ENCODE measurements around a stretch of chr18.

DNA sequence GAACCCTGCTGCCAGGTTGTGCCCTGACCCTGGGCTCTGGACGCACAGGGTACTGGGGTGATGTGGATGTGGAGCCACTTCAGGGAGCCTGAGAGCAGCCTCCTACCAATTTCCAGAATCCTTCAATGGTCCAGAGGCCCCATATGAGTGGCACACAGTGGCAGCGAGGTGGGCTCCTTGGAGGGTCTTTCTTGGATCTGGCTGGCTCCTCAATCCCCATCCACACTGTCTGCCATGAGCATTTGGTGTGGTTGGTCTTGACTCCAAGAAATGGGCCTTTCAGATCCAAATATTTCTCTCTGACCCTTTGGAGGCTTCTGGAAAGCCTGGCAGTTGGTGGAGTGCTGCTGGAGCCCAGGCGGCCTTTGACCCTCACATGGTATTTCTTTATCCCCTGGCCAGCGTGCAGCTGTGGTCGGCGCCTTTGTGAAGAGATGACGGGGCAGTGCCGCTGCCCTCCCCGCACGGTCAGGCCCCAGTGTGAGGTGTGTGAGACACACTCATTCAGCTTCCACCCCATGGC lies 157.9 kb downstream of the LAMA3 start:
- RRBS, result no CpG with 5 or more reads among the region's 10 CpGs

DNA sequence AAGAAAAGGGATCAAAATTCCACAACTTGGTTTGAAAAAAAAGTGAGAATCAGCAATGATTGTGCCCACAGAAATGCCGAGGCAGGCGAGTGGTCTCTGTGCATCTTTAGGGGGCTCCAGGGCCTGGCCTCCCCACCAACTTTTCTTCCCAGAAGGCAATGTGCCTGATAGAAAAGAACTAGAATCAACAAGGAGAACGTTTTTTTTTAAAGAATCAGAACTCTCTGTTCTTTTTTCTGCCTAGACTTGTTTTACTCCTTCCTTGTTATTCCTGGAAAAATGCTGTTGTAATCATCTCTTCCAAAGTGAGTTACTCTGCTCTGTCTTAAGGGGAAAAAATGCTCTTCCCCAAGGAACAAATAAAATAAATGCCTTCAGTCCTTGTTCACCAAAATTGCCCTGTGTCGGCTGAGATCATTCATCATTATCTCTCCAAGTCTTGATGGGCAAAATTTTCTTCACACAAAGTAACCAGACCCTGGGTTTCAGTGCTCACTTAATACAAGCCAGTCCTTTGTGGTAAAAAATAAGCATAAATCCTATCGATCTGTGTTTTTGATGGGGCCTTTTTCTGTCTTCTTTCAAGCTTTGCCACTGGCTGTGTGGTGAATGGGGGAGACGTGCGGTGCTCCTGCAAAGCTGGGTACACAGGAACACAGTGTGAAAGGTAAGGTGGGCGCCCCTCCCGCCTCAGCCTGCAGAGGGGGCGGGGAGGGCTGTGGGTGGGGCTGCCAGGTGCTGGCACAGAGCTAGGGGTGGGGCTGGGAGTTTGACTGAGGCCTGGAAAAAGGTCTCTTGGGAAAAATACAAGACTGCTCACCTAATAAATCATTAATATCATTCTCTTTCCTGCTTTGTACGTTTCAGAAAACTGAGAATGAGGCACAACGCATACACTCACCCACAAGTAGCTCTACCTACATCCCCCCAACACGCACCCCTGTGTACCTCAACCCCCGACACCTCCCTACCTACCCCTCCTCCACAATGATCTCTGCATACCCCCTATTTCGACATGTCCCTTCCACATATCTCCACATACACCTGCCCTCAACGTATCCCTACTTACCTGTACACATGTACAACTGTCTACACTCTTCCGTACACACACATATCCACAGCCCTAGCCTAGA lies 130.0 kb upstream of the TTC39C start:
- RRBS, result no CpG with 5 or more reads among the region's 17 CpGs

DNA sequence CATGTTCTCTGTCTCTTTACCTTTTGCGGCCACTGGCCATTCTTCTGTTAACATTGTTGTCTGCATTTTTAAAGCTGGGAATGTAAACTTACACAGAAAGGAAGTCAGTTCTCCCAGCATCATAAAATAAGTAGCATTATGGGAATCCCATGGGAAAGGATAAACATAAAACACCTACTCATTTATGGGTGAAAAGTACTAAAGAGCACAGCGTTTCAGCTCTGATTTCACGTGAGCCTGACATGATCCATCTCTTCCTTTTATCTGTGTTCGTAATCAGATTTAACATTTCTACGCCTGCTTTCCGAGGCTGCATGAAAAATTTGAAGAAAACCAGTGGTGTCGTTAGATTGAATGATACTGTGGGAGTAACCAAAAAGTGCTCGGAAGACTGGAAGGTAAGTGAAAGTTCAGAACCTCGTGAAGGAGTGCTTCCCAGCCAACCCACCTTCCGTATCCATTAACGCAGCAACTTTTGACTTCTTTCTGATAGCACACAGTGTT lies 86.7 kb upstream of the TTC39C start:
- RRBS, result no CpG with 5 or more reads among the region's 11 CpGs

DNA sequence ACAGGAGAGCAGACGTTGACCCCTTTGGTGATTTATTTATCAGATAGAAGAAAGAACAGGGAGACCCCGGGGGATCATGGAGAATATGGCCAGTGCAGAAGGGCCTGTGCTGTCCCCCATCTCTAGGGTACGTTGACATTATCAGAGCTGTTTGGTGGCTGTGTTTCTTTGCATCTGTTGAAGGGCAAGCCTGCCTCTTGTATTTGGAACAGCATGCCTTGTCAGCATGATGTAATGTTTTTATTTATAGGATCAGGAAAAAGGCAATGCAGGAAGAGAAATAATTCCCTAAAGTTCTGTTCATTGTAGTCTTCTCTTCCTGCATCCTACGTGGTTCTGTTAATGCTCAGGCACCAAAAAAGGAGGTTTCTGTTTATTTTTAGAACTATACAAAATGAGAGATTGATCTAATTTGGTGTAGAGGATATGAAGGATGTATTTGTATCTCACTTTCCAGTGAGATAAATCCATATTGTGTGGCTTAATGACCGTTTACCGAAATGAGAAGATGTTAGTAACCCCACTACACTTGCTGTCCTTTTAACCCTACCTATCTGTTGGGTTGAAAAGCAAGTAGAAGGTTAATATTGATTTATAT lies 49.7 kb upstream of the CABYR start:
- RRBS, result no CpG with 5 or more reads among the region's 6 CpGs

GRCh38 chr18:24421879-24422250 lies 4.6 kb upstream of the IMPACT start:
- RRBS, result no CpG with 5 or more reads among the region's 1 CpG

- RRBS, result no CpG with 5 or more reads among the region's 6 CpGs
Measured at GRCh38 chr18:24726631-24726895, 266.1 kb downstream of the HRH4 start.

GRCh38 chr18:24988154-24988410 lies 363.9 kb downstream of the ZNF521 start:
- RRBS, result no CpG with 5 or more reads among the region's 3 CpGs

DNA sequence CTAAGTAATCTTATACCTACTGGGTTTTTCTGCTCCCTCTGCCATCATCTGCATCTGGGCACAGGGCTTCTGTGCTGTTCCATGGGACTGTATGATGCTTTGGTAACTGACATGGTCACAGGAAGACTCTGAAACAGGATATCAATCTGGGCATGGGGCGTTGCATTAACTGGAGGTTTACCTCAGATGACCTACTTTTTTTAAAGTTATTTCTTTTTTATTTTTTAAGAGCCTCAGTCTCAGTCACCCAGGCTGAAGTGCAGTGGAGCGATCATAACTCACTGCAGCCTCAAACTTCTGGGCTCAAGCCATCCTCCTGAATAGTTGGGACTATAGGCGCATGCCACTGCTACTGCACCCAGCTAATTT lies 365.3 kb downstream of the SS18 start:
- RRBS, result no CpG with 5 or more reads among the region's 3 CpGs

DNA sequence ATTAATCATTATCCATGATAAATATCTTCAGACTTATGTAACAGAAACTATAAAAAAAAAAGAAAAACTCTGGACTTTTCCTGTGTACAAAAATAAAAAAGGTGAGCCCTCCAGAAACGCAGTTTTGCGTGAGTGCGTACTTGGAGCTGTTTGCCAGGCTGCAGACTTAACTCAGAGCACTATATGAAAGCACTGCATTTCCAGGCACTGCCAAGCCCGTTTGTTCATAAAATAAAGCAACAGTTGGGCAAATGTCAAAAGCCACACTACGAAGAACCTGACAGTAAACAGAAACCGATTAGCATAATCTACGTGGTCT lies 1.3 kb downstream of the SS18 start:
- RRBS, result no CpG with 5 or more reads among the region's 7 CpGs

GRCh38 chr18:26440374-26440957 lies 107.9 kb downstream of the KCTD1 start:
- RRBS, result no CpG with 5 or more reads among the region's 10 CpGs

DNA sequence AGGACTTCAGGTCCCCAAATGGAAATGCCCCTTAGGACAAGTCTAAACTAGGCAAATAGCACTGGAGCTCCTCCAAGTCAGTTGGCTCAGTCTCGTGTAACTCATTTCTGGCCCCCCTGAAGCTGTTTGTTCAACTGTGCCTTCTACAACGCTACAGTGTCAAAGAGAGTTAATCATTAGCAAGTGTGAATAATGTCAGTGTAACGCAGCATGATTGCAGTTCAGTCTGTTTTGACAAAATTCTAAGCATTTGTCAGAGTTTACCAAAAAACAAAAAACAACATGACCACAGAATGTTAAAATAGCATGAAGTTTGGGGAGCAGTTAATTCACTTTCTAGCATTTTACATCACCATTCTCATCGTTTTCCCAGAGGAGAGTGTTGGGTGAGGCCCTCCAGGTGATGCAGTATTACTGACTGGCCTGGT lies 108.1 kb downstream of the AQP4 start:
- RRBS, result no CpG with 5 or more reads among the region's 4 CpGs

DNA sequence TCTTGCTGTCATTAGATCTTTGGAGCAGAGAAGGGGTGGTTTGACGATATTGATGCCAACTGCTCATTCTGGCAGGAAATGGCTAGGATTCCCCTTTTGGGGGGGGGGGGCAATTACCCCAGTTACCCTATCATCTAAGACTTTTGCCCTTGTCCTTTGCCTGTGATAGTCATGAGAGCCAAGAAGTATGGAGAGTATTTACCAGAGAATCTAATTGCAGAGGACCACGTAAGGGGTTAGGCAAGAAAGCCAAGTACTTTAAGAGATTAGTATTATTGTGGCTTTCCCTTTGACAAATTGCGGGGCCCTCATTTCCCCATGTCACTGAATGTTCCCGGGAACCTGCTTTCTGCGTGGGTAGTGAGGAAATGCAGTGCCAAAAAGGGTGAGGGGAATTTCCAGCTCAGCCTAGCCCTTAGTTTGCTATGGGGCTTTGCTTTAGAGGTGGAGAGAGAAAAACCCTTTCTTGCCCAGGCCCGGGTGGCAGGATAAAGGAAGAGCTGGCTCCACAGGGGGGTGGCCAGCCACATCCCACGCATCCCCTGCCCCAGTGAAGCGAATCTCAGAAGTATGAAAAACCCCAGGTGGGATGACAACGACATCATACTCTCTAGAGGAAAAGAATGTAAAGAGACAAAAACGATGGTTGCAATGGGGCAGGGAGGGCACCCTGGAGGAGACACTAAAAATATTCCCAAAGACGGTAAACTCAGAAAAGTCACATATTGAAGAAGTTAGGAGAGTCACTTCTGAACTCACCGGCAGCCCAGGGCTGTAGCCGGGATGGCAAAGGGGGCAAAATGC lies 1.4 kb downstream of the AQP4 start:
- RRBS, result no CpG with 5 or more reads among the region's 13 CpGs

DNA sequence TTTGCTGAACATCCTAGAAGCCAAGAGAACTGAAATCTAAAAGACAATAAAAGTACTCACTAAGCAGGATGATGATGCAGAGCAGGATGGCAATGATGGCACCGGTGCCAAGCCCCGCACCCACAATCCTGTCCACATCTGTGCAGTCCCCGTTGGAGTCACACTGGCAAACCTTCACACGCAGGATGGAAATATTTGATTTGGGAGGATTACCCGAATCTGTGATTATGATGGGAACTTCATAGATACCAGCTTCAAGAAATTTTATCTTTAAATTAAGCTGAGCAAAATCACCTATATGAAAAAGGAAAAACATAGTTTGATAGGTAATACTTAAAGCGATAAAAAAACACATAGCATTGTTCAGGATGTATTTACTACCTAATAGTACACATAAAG lies 192.0 kb downstream of the CDH2 start:
- RRBS, result no CpG with 5 or more reads among the region's 6 CpGs

DNA sequence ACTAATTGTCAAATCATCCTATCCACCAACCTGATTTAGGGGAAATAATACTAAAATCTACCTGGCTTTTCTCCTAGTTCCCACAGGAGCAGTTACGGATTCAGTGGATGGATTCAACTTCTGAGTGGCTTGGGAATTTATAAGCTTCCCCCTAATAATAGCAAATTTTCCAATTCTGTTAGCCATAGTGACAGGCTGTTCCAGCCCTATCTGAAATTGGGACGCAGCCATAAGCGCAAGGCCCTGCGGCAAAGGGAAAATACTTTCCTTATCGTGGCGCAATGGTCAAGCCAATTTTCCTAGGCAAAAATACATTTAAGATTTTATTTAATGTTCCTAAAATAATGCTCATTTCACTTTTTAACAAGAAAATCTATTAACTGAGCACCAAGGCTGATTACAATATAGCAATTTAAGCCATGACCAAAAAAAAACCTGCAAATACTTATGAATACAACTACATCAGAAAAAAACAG lies 49.7 kb downstream of the CDH2 start:
- RRBS, result no CpG with 5 or more reads among the region's 6 CpGs

DNA sequence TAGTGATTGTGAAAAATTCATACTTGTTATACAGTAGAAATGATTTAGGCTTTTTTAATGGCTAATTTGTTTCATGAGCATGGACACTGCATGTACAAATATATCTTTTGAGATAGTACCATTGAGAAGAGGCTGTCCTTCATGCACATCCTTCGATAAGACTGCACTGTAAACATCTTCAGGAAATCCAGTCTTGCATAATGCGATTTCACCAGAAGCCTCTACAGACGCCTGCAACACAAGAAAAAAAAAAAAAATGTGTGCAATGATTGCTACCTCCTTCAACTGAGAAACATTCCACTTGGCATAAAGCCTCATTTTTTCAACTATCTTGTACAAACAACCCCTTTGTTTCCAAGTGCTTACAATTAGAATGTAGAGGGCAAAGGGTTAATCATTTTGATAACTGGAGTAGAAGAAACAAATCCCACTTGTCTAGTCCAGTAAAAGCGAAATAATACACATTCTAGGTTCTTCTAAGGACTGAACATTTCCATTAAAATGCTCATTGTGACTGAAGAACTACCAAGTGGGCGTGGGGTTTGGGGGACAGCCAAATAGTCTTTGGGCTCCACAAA lies 29.3 kb downstream of the CDH2 start:
- RRBS, result no CpG with 5 or more reads among the region's 5 CpGs

GRCh38 chr18:28158943-28159516 lies 17.9 kb downstream of the CDH2 start:
- RRBS, result no CpG with 5 or more reads among the region's 4 CpGs

- RRBS, result no CpG with 5 or more reads among the region's 5 CpGs
Measured at GRCh38 chr18:28174185-28174633, 2.7 kb downstream of the CDH2 start.

DNA sequence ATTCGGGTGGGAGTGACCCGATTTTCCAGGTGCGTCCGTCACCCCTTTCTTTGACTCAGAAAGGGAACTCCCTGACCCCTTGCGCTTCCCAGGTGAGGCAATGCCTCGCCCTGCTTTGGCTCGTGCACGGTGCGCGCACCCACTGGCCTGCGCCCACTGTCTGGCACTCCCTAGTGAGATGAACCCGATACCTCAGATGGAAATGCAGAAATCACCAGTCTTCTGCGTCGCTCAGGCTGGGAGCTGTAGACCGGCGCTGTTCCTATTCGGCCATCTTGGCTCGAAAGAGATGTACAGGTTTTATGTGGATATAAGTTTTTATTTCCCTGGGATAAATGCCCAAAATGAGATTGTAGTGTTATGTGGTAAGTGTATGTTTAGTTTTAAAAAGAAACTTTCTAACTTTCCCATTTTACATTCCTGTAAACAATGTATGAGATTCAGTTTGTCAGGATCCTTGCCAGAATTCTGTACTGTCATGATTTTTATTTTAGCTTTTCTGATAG lies 245.4 kb upstream of the CDH2 start:
- RRBS, result no CpG with 5 or more reads among the region's 18 CpGs

- RRBS, result no CpG with 5 or more reads among the region's 4 CpGs
Measured at GRCh38 chr18:31079845-31080438, 22.3 kb downstream of the DSC2 start.

- RRBS, result under 1% methylated on average over 8 of the region's 68 CpGs
Measured at GRCh38 chr18:31100843-31101833, 1.1 kb downstream of the DSC2 start.

Data from cardiac fibroblast (primary cell).